OVCAR3 (cell line): ENCODE results near the genes S100A7, UBAP2L and HAX1.

DNA sequence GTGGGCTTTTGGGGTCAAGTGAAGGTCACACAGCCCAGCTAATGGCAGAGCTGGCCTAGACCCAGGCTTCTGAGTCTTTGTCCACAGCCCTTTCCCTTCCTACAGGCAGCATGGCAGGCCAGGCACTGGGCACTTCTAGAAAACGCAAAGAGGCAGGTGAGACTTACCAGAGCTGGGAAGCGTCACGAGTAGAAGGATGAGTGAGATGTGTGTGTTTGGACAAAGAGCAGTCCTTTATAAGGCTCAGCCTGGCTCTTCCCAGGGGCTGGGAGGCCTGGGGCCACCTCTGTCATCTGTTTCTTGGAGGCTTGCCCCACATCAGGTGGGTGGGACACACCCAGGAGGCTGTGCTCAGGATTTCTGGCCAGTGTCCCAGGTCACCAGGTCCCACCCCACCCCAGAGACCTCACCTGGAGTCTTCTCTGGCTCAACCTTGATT, at the start of gene S100A7:
TSS of gene S100A7 (minus strand) at position 211 of the 439 bp plus-strand sequence.
- RRBS: no CpG with 5 or more reads among the region's 3 CpGs

- RRBS: 21% methylated on average over 2 of the region's 33 CpGs
Measured at GRCh38 chr1:153633157-153633990, 492 bp upstream of the CHTOP start.

GRCh38 chr1:153637865-153638718, 4.2 kb downstream of the CHTOP start:
- RRBS: no CpG with 5 or more reads among the region's 11 CpGs

GRCh38 chr1:153686461-153686772, 7.9 kb downstream of the NPR1 start:
- RRBS: no CpG with 5 or more reads among the region's 4 CpGs

DNA sequence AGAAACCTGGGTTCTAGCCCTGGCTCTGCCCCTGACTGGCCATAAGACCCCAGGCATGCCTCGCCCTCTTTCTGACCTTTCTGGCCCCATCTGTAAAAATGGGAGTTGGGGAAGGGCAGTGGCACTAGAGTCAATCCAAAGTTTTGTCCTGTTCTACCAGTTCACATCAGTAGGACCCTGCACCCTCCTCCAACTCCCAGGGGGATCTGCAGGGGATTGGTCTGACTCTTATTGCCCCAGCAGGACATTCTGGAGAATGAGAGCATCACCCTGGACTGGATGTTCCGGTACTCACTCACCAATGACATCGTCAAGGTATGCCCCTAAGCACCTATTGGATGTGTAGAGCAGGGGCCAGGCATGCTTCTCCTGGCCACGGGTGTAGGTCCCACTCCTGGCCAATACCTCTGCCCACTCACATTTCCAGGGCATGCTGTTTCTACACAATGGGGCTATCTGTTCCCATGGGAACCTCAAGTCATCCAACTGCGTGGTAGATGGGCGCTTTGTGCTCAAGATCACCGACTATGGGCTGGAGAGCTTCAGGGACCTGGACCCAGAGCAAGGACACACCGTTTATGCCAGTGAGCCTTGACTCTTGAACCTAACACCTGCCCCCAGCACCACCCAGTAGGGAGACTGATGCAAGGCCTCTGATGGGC, 8.4 kb downstream of the NPR1 start:
- RRBS: no CpG with 5 or more reads among the region's 8 CpGs

DNA sequence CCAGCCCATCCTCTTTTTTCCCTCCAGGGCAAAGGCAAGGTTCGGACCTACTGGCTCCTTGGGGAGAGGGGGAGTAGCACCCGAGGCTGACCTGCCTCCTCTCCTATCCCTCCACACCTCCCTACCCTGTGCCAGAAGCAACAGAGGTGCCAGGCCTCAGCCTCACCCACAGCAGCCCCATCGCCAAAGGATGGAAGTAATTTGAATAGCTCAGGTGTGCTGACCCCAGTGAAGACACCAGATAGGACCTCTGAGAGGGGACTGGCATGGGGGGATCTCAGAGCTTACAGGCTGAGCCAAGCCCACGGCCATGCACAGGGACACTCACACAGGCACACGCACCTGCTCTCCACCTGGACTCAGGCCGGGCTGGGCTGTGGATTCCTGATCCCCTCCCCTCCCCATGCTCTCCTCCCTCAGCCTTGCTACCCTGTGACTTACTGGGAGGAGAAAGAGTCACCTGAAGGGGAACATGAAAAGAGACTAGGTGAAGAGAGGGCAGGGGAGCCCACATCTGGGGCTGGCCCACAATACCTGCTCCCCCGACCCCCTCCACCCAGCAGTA, 14.9 kb downstream of the NPR1 start:
- RRBS: no CpG with 5 or more reads among the region's 7 CpGs

DNA sequence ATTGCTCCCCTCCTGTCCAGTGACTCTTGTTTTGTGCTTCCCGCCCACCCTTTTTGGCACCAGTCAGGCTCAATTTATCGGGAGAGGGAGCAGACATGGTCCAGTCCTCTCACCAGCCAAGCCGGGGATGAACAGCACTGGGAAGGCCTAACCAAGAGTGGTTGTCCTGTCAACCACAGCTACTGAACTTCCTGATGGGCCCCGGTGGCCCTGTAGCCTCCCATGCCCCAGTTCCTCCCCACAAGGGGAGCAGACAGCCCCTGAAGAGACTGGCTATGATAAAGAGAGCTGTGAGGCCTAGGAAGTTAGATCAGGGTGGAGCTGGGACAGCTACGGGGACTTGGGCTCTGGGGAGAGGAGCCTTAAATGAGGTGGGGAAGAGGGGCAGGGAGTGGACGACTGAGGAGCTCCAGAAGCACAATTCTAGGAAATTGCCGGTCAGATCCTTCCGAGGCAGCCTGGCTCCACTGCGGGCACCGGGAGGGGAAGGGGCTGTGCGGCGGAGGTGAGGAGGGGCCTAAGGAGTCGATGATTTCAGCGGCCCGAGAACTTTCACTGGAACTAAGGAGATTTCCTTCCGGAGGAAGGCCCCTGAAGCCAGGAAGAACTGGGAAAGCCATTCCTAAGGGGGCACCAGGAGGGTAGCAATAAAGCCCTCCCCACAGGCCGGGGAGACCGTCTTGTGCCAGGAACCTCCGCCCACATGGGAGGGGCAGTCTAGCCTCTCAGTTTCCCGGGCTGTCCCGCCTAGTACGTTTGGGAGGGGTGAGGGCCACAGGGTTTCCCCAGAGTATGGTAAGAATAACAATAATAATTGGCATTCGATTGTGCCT, 19.4 kb downstream of the NPR1 start:
- RRBS: 19% methylated on average over 12 of the region's 23 CpGs

DNA sequence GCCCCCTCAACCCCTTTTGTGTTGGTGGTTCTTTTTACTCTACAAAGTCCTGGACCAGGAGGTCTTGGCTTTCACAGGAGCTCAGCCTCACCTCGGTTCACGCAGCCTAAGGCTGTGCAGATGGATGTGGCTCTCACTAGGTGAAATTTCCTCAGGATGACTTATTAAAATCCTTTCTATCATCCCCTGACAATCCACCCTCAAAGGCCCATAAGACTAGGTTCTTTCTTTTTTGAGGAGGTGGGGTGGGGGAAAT, 30.5 kb downstream of the SLC27A3 start:
- RRBS: no CpG with 5 or more reads among the region's 2 CpGs

- RRBS: no CpG with 5 or more reads among the region's 16 CpGs
Measured at GRCh38 chr1:153888475-153889445, 34.0 kb downstream of the GATAD2B start.

DNA sequence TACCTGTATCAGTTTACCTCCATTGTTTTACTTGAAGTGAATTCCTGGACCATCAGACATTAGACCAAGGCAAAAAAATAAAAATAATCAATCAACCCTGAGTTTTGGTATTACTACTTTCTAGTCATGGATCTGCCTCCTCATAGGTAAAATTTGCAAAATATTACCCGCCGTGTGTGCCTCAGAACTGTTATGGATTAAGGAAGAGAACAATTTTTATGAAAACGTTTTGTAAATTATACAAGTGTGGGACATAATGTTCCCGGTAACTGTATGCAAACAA, 926 bp upstream of the CREB3L4 start:
- RRBS: no CpG with 5 or more reads among the region's 4 CpGs

DNA sequence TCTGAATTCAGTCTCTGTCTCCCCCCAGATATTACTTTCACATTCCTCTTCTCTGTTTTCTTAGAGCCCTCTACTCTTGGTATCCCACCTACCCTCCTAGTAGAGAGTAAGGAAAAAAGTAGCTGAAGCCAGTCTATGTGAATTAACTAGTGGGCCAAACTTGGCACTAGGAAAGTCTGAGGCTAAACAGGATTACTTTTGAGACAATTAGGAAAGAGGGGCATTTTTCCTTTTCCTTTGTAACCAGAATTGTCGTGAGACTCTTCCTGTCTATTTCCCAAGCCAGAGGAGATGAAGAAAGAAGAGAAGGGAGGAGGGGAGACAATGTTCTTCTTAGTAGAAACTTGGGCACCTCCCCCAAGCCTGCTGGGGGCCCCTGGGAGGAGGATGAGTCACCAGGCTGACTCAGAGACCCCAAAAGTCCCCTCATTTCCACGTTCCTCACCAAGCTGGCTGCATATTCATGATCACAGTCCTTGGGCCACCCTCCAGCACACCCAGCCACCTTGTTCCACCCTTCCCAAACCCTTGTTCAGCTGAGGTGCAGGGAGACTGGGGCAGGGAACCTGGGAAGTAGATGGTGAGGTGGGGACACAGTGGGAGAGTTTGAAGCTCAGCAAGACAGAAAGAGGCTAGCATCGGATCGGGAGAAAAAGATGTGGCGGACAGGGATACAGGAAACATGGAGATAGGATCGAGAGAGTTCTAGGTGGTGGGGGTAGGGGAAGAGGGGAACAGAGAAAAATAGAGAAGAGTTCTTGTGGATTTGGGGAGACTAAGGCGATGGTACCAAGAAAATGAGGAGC, 848 bp downstream of the RAB13 start:
- RRBS: no CpG with 5 or more reads among the region's 7 CpGs

GRCh38 chr1:154158796-154159768, 32.8 kb downstream of the TPM3 start:
- RRBS: no CpG with 5 or more reads among the region's 6 CpGs

GRCh38 chr1:154170163-154170859, 21.6 kb downstream of the TPM3 start:
- RRBS: no CpG with 5 or more reads among the region's 2 CpGs

GRCh38 chr1:154178908-154179596, 12.8 kb downstream of the TPM3 start:
- RRBS: no CpG with 5 or more reads among the region's 6 CpGs

DNA sequence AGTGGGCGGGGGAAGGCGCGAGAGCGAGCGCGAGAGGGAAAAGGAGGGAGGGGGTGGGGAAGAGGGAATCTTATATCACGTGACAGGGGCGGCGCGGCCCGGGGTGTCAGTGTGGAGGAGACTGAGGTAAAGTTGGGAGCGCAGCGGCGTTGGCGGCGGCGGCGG, at the start of gene UBAP2L:
TSS of gene UBAP2L (plus strand) at position 106 of the 165 bp plus-strand sequence.
- RRBS: 18% methylated on average over 1 of the region's 18 CpGs

DNA sequence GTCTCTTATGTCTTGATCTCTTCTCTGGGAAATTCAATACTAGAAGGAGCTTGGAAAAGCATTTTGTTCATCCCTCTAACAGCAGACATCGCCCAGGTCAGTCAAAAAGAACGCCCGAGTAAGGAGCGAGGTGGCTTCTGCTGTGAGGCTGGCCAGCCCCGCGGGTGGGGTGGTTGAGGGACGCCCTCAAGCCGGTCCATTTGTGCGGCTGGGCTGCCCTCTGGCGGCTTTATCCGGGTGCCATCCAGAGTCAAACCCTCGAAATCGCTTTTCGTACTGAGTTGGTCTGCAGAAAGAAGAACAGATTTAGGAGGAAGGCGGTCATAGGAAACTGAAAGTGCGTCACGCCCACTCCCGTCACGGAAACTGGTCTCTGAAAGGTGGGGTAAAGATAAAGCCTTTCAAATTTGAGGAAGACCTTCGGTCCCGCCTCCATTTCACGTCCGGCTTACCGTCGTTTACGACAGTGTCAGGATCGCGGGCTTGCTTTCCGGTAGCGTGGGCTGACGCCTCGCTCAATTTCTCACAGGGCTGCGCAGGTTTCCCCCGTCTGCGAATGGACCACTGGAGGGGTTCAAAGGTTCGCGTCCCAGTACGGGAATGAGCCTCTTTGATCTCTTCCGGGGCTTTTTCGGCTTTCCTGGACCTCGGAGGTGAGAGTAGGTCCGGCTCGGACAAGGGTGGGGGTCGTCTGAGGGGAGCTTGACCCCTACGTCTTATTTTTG, at the start of gene HAX1:
TSS of gene HAX1 (plus strand) at position 506 of the 725 bp plus-strand sequence.
- RRBS: 2% methylated on average over 17 of the region's 45 CpGs

DNA sequence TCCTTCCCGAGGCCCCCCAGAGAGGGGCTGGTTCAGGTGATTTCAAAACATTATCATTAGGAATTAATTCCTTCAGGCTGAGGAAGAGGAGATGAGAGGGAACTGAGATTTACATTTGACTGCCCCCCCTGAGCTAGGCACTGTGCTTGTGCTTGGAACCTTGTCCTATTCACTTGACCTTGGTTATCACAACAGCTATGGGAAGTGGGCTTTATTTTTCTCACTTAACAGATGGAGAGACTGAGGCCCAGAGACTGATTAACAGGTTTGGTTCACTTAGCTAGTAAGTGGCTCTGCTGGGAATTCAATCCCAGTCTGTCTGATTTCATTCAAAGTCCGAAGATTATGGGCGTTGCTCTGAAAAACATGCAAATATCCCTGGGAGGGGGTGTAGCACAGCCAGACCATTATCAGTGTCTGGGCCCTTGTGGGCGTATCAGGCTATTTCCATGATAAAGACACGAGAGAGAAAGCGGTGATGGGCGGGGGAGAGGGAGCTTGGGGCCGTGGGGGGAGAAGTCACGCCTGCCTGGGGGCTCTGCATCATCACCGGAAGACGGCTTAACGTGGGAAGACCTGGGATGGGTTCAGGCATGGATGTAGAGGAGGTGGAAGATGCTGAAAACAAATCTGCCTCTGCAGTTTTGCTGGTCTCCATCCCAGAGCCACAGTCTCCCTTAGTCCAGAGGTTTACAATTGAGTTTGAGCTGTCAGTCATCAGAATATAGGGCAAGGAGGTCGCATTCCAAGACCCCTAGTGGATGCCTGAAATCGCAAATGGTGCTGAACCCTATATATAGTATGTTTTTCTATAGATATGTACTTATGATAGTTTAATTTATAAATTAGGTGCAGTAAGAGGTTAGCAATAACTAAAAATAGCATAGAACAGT, 25.7 kb downstream of the IL6R start:
- RRBS: no CpG with 5 or more reads among the region's 14 CpGs

DNA sequence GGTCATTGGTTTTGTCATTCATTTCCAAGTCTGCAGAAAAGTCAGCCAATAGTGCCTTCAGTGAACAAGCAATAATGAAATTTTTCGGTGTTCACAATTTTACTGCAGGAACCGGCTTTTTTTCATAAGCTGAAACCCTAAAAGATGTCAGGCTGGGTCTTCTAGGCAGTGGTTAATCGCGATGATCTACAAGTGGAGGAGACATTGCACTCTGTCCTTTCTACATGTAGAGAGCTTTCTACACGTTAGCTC, 44.5 kb upstream of the TDRD10 start:
- RRBS: no CpG with 5 or more reads among the region's 5 CpGs

- RRBS: 86% methylated on average over 1 of the region's 18 CpGs
Measured at GRCh38 chr1:154464726-154465393, 37.2 kb upstream of the TDRD10 start.

DNA sequence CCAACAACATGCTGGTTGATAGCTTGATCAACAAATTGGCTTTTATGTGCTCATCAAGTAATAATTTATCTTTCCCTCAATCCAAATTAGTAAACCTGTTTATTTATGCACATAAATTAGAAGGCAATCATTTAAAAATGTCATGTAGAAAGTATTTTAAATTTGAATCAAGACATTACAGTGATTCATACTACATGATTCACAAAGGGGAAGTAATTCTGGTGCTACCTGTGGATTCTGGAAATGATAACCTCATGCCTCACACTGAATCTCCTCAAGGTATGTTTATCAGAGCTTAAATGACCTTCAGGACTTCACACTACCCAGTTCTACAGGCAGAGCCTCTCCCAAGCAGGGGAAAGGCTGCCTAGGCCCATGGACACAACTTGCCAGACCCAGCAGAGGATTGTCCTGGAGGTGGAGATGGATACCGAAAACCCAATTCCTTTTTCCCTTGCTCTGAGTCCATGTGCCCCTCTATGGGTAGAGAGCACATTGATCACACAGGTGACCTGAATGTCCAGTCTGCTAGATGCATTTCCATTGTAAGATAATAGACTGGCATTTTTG, 25.2 kb upstream of the TDRD10 start:
- RRBS: no CpG with 5 or more reads among the region's 1 CpG